Mesenchymal stem cell of adipose (primary cell): Measurements from ENCODE around the gene PI4KA.

- CAGE, long polyA plus RNA, result no peak
These were observed 67.7 kb downstream of the MED15 start for GRCh38 chr22:20574984-20575614.

DNA sequence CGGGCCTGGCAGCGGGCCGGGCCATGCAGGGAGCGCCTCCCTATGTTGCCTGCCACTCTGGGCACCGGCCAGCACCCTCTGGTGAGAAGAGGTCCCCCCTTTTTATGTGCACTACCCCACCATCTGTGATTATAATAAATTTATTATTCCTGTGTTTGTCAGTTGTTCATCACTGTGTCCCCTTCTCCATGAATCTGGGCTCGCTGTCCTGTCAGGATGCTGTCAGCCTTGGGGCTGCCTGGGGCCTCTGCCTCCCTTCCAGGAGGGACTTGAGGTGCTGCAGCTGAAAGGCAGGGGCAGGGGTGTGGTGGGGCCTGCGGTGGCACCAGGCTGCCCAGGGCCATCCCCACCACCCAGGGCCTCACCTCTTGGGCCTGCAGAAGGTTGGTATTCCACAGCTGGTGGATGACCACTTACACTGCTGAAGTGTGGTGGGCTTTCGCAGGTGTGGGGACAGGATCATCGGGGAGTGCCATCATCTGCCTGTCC is 80.1 kb downstream of the MED15 start:
- CAGE, long polyA plus RNA, result no peak

GRCh38 chr22:20588536-20589756 is 81.5 kb downstream of the MED15 start:
- CAGE, long polyA plus RNA, result no peak

DNA sequence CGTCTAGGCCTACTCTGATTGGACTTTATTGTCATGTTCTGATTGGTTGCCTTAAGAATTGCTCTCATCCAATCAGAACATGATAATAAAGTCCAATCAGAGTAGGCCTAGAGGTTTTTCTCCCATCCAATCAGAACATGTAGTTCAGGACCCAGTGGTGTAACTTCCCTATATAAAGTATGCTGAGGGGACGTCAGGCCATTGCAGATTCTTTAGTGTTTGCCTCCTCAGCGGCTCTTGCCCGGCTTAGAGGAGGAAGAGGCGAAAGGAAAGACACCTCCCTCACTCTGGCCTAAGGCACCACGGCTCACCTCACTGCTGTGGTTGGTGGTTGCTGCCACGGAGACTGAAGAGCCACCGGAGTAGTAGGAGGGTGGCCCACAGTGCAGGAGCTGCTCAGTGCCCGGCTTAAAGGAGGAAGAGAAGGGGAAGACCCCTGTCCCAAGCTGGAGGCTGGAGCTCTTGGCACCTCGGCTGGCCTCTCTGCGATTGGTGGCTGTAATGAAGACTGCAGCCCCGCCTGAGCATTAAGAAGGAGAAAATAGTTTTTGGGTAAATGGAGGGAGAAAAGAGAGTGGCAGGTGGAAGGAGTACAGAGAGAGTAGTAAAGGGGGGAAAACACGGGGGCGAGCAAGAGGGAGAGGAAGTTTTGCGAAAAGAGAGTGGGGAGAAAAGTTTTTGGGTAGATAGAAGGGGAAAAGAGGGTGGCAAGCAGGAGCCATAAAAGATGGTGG is 116.7 kb upstream of the SERPIND1 start:
- CAGE, long polyA plus RNA, result no peak

DNA sequence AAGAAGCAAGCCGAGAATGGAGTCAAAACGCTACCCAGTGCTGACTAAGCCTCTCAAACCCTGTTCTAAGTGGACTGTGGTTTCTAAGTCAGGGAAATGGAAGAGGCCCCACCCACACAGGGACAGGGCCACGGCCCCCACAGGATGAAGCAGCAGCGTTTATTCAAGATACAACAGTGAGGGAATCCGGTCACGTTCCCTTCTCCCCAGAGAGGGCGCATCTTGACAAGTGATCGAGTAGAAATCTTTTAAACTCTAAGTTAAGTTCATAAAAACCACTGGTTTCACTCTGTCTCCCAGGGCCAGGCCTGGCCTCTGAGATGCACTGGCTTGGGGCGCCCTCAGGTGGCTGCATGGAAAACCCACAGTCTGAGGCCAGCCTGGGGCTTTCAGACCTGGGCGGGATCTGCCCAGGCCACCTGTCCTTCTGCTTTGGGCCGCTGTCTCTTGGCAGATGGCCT is 76.5 kb upstream of the SERPIND1 start:
- CAGE, long polyA plus RNA, result no peak

GRCh38 chr22:20742091-20743263 is 31.4 kb upstream of the SERPIND1 start:
- CAGE, long polyA plus RNA, result no peak

GRCh38 chr22:20748789-20749803 is 24.8 kb upstream of the SERPIND1 start:
- CAGE, long polyA plus RNA, result no peak

- CAGE, long polyA plus RNA, result no peak
These were observed 2.6 kb downstream of the SERPIND1 start for GRCh38 chr22:20776400-20777012.

DNA sequence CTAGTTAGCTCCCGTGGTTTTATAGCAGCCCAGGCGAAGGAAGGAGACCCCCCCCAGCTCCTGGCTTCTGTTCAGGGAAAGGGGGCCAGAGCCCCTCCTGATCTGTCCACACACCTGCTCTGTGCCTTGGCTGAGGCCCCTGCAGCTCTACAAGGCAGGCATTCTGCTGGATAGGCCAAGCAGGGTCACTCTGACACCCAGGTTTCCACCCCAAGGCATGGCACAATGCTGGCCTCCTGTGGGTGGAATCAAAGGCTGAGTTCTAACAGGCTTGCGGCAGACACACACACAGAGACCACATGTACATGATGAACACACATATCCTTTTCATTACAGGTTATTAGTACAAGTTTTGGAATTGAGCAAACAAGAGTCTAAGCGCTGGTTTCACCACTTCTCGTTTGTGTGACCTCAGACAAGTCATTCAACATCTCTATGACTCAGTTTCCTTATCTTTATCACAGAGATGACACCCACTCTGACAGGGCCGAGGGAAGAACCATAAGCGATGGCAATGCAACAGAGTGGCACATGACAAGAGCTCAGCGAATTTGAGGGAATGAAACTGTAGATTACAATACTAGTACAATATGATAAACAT is 7.6 kb downstream of the SERPIND1 start:
- CAGE, long polyA plus RNA, result no peak

DNA sequence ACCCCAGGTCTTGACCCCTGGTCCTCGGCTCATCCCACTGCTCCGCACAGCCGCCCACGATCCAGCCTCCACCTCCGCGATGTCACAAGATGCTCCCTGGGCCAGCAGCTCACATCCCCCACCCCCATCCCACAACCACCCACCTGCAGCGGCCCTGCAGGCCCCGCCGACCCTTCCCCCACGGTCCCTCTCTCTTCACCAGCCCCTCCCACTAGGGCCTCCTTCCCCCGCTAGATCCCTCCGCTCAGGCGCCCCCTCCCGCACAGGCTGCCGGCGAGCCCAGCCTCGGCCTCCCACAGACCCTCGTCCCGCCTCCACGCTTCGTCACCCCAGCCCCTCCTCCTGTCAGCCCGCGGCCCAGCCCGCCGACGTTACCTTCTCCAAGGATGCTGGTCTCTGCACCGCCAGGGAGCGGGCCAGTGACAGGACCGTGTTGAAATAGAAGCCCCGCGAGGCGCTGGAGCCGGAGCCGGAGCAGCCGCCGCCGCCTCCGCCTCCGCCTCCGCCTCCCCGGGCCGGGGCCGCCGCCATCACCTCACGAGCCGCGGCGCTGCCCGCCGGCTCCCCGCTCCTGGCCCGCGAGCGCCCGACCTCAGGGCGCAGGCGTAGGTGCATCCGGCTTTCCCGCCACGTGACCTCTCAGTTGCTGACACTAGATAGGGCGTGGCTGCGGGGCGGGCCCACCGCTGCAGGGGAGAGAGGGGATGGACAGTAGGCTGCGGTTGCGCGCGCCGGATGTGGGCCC is at the start of gene PI4KA:
Gene PI4KA (minus strand): TSS at position 617 of the 745 bp plus-strand sequence.
- CAGE, long polyA plus RNA, result no peak

DNA sequence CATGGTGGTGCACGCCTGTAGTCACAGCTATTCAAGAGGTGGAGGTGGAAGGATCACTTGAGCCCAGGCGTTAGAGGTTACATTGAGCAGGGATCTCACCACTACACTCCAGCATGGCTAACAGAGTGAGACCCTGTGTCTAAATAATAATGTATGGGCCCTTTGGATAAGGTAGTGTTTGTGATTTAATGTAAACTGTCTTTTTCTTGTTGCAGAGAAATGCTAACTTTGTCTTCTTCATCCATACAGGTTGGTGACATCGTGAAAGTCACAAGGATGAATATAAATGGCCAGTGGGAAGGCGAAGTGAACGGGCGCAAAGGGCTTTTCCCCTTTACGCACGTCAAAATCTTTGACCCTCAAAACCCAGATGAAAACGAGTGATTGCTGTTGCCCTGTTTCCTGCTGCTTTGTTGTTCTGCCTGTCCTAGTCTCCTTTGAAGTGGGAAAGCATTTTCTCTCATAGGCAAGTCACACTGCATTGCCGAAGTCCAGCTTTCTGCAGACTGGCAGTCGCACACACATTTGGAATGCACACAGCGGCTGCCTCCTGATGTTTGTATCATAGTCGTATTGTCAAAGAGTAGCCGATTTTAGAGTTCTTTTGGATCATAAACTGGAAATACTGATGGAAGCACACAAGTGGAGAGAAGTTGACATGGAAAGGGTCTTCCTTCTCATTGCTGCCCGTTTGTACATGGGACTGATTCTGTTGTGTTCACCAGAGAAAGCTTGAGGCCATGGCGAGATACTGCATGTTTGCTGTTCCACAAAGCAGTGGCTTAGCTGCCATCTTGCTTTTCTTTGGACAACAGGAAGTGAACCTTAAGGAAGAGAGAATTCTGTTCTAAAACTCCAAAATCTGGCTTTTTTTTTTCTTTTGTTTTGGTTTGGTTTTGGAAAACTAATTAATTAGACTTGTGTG is 17.3 kb upstream of the AIFM3 start:
- CAGE, long polyA plus RNA, result no peak

DNA sequence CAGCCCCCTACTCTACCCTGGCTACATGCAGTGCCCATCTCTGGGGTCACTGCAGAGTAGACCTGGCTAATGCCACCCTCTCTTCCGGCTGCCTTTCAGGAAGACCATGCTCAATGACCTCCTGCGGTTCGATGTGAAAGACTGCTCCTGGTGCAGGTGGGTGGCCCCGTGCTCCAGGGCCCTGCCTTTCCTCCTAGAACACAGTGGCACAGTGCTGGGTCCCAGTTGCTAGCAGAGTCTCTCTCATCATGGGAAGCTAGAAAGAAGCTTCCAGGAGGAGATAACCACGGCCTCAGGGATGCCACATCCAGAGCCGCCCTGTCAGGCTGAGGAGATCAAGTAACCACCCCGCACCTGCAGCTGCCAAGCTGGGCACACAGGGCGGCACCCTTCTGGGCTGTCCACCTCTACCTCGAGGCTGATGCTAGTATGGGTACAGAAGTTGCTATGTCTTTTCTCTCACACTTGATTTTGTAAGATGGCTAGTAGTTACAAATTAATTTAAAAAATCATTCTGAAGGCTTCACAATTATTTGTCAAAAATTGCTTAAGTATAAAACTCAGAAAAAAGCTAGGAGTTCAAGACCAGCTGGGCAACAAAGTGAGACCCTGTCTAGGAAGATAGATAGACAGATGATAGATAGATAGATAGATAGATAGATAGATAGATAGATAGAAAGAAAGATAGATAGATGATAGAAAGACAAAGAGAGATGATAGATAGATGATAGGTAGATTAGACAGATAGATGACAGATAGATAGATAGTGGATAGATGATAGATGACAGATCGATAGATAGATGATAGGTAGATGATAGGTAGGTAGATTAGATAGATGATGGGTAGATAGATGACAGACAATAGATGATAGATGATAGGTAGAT is 3.9 kb downstream of the LZTR1 start:
- CAGE, long polyA plus RNA, result no peak

- CAGE, long polyA plus RNA, result no peak
These were observed 5.6 kb downstream of the THAP7 start for GRCh38 chr22:20995869-20997110.

DNA sequence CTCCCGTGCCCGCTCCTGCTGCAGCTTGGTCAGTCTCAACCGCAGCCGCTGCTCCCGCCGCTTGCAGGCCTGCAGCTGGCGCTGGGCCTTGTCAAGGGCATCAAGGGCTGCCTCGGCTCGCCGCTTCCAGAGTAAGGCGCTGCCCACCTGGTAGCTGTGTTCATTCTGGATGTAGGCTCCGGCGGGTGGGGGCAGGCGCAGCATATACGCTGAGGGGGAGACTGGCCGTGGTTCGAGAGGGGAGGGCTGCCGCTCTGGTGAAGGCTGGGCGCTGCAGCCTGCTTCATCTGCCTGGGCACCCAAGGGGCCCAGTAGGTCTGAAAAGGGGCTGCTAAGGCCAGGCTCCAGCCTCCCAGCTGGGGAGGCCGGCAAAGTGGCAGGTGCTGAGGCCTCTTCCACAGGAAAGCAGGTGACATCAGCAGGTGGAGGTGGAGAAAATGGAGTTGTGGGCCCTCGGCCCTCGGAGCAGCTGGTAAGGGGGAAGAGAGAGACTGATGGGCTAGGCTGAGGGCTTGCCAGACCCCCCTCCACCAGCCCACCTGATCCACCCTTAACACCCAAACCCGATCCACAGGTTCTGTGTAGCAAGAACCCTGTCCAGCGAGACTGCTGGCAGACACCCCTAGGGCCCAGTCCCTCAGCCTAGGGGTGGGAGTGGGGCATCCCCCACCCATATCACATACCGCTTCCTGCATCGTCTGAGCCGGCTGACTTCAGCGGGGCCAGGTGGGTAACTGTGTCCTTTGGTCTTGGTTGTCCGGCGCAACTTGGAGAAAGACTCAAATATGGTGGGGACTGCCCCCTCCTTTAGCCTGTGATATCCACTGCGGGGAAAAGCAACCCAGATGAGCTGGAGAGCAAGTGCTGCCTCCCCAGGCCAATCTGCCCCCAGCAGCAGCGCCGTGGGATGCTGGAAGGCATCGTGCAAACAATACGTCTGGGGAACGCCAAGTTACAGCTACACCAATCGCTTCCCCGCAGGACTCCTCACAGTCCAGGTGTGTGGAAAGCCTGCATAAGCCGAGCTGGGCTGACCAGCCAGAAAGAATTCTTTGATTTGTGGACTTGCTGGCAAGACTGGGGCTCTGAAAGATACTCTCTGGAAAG is 1.6 kb downstream of the THAP7 start:
- CAGE, long polyA plus RNA, result no peak

GRCh38 chr22:21032162-21032428 is 266 bp downstream of the SLC7A4 start:
- CAGE, long polyA plus RNA, result no peak

DNA sequence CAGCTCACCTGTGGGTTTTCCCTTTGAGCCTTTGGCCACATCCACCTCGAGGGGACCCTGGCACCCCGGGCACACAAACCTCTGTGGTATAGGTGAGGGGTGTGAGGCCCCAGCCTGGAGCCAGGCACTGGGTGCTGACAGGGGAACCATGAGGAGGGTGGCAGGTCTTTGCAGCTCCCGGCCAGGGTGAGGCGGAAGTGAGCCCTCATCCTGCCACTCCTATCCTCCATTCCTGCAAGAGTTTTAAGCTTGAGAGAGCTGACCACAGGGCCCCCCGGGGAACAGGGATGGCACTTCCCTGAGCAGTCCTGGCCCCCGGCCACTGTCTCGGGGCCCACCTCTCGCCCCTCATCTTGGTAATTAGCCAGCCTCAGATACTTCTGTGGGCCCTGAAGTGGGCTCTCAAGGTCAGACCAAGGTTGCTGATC is 19.1 kb upstream of the TMEM191C start:
- CAGE, long polyA plus RNA, result no peak

- CAGE, long polyA plus RNA, result no peak
These were observed 11.4 kb upstream of the TMEM191C start for GRCh38 chr22:21455789-21456162.

GRCh38 chr22:21641211-21641912 is 740 bp upstream of the SDF2L1 start:
- CAGE, long polyA plus RNA, result no peak

GRCh38 chr22:21698233-21699379 is 32.8 kb downstream of the PPIL2 start:
- CAGE, long polyA plus RNA, result no peak

GRCh38 chr22:21754178-21754885 is 18.7 kb upstream of the YPEL1 start:
- CAGE, long polyA plus RNA, result no peak